AG04449 (cell line): ENCODE measurements around a stretch of chr20.

DNA sequence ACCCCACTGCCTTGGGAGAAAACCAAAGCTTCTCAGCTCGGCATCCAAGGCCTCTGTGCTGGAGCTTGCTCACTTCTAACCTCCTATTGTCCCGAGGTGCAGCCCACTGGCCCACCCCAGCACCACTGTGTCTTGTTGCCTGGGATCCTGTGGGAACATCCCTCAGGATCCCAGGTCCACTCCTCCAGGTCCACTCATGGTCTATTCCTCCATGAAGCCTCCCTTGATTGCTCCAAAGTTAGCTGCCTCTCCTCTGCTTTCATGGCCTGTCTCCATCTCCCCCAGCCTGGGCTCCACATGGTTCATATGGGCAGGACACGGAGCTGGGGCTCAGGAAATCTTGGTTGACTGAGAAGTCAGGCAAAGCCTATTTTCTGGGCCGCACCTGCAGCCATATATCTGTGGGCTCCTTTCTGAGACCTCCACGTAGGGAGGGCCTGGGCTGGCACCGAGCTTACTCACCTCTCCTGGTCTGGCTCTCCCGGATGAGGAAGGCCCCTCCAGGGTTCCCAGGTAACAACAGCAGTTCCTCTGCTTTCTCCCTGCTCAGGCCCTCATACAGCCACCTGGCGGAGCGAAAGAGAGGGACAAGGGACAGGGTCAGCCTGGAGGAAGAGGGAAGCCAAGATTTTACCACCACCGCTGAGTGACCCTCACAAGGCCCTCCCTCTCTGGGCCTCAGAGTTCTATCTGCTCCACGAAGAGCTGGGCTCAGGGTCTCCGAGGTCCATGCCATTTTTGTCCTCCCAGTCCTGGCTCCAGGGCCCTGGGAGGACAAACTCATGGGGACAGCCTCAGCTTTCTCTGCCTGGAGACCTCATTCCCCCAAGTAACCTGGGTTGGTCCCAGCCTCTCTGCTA is 13.6 kb downstream of the SLA2 start:
- RRBS: no CpG with 5 or more reads among the region's 12 CpGs

DNA sequence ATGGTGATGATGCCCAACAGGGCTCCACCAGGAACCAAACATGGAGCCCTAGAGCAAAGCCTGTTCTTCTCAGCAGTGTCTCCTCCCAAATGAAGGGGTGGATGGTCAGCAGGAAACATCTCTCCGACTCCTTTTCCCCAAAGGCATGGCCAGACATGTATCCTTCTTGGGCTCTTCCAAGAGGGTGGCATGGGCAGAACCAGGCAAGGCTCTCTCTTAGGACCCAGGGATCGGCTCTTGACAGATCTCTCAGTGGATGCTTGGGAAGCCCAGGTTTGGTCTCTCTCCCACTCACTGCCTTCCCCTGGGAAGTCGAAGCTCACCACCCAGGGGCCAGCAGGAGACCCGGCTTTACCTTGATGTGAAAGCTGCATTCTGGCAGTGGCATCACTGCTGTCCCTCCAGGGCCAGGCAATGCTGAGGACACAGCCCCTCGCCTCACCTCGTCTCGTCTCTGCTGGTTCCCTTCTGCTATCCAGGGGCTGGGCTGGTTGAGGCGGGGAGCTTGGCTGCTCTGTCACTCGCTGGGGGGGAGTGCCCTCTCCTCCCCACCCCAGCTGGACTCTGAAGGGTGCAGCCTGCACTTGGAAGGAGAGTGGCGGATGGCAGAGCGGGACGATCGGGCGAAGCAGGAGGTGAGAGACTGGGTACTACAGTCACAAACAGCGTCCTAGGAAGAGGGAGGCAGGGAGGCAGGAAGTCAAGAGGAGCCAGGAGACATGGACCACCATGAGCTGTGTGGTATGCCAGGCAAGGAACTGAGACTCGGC is 12.6 kb upstream of the DSN1 start:
- RRBS: no CpG with 5 or more reads among the region's 16 CpGs

DNA sequence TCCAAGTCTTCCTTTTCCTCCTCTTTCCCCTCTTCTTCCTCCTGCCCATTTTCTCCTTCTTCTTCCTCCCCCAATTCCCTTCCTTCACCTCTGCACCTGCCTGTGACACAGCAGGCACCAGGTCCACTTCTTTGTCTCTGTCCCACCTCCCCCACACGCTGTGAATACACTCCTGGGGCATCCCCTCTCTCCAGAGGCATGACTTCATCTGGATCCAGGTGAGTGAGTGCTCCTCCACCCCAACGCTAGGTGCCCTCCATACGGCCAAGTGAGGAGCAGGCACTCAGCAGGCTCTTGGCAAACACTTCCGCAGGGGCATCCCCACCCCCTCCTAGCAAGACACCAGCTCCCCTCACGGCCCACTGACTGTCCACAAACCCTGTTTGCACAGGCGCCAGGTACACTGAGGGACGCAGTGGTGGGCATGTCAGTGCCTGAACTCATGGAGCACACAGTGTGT is 1.9 kb upstream of the SOGA1 start:
- RRBS: no CpG with 5 or more reads among the region's 7 CpGs

DNA sequence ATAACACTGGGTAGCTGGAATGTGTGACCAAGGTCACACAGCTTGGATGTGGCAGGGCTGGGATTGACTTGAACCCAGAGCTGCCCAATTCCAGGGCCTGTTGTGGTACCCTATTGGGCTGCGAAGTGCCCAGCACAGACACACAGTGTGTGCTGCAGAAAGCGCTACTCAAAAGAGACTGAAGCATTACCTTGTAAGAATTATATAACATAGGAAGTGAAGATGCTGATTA is 3.6 kb upstream of the SOGA1 start:
- RRBS: no CpG with 5 or more reads among the region's 2 CpGs

GRCh38 chr20:36950524-36950979 is 956 bp downstream of the SAMHD1 start:
- RRBS: no CpG with 5 or more reads among the region's 11 CpGs

GRCh38 chr20:37044032-37044419 is 51.8 kb downstream of the RBL1 start:
- RRBS: no CpG with 5 or more reads among the region's 4 CpGs

- RRBS: under 1% methylated on average over 17 of the region's 33 CpGs
These were observed 358 bp upstream of the RPN2 start for GRCh38 chr20:37178755-37179188.

DNA sequence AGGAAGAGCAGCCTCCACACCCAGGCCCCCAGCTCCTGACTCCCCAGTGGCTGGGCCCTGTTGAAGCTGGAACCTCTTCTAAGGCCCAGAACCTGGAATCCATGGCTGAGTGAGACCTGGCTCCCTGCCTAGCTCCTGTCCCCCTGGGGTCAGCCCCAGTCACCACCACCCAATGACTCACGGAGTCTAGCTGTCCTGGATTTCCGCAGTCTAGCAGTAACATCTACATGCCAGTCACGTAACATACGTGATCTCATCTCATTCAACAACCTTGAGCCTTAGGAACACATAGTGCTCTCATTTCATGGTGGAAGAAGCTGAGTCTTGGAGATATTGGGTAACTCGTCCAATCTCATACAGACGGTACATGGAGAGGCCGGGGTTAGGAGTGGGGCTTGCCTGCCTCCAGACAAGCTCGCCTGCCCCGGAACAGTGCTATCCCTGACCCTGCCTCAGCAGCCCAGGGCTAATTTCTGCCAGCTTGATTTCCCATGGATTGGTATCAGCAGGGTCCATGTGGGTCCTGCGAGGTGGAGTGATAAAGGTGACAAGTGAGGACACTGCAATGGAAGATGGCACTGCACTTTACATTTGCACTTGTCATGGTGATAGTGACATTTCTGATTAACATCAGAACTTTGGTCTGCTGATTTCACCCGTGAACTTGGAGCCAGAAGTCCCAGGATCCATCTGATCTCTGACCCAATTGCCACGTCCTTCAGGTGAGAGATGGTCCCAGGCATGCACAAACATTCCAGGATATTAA is 9.5 kb upstream of the GHRH start:
- RRBS: 91% methylated on average over 3 of the region's 12 CpGs

- RRBS: no CpG with 5 or more reads among the region's 7 CpGs
These were observed 1.2 kb upstream of the MANBAL start for GRCh38 chr20:37288093-37288740.

DNA sequence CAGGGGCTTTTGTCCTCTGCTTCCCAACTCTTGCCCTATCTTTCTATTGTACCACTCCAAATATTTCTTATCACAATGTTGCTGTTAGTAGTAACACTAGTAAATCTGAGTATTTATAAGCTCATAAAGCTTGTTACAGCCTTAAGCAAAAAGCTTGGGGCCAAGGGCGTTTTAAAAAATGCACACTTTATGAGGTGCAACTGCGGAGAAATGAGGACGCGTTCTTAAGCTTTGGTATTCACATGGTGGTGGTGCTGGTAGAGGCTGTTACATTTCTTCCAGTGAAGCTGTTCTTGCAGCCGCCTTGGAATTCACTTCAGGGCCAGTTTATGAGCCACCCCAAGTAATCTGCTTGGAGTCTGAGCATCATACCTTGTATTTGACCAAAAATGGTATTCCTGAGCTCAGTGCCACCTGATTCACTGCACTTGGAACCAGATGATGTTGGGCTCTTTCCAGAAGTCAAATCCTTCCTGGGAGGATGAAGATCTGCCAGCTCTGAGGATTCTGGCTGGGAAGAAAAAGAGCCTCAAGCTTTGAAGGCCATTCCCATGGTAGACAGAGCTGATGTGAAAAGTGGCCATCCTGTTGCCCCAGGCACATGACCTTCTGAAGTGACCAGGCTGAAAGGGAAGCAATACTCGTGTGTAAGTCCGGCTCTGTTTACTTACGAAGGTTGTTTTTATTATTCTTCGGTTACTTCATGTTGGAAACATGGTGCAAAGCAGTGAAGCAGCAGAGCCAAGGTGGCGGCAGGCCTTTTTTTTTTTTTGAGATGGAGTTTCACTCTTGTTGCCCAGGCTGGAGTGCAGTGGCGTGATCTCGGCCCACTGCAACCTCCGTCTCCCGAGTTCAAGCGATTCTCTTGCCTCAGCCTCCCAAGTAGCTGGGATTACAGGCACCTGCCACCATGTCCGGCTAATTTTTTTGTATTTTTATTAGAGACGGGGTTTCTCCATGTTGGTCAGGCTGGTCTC is 7.7 kb downstream of the MANBAL start:
- RRBS: no CpG with 5 or more reads among the region's 17 CpGs

GRCh38 chr20:37309889-37310619 is 20.6 kb downstream of the MANBAL start:
- RRBS: no CpG with 5 or more reads among the region's 16 CpGs

DNA sequence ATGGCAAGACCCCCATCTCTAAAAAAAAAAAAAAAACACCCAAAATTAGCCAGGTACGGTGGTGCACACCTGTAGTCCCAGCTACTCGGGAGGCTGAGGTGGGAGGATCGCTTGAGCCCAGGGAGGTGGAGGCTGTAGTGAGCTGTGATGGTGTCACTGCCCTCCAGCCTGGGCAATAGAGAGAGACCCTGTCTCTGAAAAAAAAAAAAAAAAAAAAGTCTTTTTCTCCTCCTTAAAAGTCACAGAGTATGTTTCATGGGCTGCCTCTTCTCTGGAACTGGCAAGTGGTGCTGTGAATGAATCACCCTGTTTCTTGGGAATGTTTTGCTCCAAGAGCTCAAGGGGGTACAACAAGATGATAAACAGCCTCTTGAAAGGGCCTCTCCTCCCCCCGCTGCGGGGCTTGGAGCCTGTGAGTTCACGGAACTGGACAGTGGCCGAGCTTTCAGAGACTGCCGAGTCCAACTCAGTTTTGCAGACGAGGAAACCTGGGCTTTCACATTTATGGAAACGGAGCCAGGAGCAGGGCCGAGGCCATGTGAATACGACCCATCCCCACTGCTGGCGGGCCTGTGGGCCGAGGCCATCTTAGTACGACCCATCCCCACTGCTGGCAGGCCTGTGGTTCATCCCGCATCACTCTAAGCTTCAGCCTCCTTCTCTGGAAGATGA is 18.3 kb upstream of the SRC start:
- RRBS: no CpG with 5 or more reads among the region's 16 CpGs

DNA sequence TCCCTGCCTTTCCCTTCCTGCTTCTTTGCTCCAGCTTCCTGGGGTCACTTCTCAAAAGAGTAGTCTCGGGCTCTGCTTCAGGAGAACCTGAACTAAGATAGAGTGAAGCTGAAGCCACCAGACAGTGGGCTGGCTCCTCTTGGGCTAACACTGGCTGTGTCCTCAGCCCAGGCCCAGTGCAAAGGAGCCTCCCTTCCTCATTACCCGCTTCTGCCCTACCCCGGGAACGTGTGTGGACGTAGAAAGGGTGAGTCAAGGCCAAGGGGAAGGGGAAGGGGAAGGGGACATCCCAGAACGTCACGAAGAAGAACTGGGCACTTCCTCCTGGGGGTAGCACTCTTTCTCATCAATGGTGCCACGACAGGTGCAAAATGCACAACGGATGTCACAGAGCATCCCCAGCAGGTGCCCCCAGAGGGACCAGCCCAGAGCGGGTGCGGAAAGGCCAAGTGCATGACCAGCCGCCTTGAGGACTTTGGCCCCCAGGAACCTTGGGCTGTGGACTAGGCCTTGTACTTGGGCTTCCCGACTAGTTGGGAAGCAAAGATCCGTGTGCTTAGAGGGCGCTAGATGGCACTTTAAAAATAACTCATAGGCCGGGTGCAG is 12.2 kb upstream of the SRC start:
- RRBS: no CpG with 5 or more reads among the region's 16 CpGs

GRCh38 chr20:37335673-37336872 is 9.9 kb upstream of the SRC start:
- RRBS: no CpG with 5 or more reads among the region's 20 CpGs

GRCh38 chr20:37358603-37359247 is 12.8 kb downstream of the SRC start:
- RRBS: 73% methylated on average over 2 of the region's 21 CpGs

- RRBS: no CpG with 5 or more reads among the region's 17 CpGs
These were observed 51.6 kb downstream of the SRC start for GRCh38 chr20:37397575-37397975.

- RRBS: no CpG with 5 or more reads among the region's 8 CpGs
These were observed 58.7 kb downstream of the SRC start for GRCh38 chr20:37404569-37405131.

DNA sequence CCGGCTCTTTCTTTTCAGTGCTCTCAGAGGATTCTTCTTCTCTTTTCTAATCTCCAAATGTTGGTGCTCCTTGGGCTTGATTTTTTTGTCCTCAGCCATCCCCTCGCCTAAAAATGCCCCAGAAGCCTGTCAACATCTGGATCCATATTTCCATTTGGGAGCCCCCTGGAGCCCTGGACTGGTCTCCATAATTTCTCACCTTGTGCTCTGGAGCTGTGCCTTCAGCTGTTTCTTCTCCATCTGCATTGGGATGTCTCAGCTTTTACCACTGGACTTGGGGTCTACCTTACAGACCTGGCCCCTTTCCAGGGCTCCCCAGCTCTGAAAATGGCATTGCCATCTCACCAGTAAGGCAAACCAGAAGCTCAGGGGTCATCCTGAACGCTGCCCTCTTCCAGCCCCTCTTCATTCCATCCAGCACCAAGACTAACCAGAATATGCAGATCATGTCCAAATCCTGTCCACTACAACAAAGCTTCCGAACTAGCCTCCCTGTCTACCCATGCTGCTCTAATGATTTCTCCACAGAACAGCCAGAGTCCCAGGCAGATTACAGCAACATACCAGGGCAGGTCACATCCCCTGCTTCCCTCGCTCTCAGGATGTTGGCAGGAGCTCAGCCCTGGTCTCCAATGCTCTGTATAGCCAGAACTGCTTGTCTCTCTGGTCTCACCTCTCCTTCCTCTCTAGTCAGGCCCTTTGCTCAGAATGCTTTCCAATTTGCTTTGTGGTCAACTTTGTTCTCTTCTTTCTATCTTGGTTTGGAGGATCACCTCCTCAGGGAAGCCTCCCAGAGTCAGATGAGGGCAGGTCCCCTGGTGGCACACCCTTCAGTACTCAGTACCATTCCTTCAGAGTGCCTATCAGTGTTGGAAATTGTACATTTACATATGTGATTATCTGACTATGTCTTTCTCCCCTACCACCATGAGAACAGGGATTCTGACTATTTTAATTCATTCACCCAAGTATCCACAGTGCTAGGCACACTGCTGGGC is 17.6 kb upstream of the NNAT start:
- RRBS: no CpG with 5 or more reads among the region's 5 CpGs

GRCh38 chr20:37504133-37505451 is 16.5 kb upstream of the NNAT start:
- RRBS: no CpG with 5 or more reads among the region's 6 CpGs

- RRBS: no CpG with 5 or more reads among the region's 4 CpGs
These were observed 36.5 kb downstream of the RPRD1B start for GRCh38 chr20:38069848-38070678.